Measurements from ENCODE around the gene SLC22A2.

GRCh38 chr6:159783717-159784192 is 5.6 kb downstream of the TCP1 start:
- RRBS: no CpG with 5 or more reads among the region's 4 CpGs

GRCh38 chr6:159799786-159800094 is 336 bp upstream of the PNLDC1 start:
- RRBS: no CpG with 5 or more reads among the region's 9 CpGs

DNA sequence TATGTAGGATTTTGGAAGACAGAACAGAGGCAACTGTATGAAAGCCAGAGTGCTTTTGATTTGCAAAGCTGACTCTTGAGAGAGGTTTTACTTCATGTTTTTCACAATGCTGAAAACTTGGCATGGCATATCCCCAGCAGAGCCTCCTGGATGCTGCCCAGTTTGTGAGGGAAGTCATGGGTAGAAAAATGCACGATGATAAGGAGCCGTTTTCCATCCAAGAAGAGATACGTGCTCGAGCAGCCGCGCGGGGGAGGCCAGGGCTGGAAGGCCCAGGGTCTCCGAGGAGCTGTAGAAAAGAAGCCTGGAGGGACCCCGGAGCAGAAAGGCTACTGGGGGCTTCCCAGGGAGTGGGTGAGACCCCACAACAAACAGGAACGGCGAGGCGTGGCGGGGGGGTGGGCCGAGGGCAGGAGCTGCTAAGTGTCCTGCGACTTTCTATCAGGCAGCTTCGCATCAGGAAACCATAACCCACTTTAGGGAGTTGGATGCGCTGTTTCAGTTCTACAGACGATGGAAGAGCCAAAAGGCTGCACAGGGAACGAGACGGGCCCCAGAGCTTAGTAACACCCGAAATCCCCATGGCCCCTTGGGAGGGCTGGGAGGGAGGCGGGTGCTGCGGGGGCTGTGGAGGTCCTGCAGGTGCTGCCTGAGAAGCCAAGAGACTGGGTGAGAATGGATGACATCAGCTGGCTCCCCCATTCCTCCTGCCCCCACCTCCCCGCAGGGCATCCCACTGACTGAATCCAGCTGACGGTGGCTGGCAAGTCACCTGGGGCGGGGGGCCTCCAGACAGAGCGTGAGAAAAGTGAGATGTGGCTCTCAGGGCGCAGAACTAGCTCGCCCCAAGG is 36.5 kb downstream of the PNLDC1 start:
- RRBS: no CpG with 5 or more reads among the region's 29 CpGs

DNA sequence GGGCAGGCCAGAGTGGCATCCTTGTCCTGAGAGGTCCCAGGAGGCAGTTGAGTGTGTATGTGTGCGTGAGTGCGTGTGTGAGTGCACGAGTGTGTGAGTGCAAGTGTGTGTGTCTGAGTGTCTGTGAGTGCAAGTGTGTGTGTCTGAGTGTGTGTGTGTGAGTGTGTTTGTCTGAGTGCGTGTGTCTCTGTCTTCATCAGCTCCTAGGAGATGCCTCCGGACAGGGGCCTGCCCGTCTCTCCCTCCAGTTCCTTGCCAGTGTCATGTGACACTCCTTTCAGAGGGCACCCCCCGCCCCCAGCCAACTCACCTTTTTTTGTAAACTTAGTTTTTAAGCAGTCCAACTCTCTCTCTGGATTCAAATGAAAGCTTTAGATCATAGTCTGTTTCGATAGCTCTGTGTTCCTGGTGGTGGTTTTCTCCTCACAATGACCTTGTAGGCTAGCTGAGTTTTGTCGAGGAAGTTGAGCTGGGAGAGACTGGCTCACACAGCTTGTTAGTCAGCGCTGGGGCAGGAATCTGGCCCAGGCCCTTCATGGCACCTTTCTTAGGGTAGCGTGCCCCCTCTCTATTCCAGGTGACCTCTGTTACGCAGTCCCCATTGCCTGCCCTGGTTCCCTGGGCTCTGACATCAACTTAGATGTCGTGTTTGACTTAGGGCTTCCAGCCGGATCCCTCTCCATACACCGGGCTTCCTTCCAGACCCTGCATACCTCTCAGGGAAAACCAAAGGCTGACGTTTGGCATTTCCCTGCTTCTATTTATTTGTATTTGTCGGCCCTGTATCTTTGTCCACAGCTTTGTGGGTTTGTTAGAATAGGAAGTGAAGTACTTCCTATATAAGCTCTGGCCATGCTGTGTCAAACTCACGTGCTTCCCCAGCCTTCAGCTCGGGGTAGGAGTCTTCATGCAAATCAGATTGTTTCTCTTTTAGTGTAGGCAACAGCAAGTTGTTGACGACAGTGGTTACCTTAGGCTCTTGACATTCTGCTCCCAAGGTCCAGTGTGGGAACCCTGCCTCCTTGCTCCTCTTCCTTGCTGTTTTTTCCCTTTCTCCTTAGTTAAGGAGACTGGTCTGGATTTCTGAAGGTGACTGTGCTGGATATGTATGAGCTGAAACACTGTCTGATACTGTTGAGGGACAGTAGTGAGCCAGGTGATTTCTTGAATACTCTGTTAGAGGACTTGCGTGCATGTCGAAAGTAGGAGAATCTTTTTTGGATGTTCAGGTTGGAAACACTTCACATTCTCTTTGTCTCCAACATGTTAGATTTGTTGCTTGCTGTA is 12.8 kb downstream of the IGF2R start:
- RRBS: no CpG with 5 or more reads among the region's 22 CpGs

DNA sequence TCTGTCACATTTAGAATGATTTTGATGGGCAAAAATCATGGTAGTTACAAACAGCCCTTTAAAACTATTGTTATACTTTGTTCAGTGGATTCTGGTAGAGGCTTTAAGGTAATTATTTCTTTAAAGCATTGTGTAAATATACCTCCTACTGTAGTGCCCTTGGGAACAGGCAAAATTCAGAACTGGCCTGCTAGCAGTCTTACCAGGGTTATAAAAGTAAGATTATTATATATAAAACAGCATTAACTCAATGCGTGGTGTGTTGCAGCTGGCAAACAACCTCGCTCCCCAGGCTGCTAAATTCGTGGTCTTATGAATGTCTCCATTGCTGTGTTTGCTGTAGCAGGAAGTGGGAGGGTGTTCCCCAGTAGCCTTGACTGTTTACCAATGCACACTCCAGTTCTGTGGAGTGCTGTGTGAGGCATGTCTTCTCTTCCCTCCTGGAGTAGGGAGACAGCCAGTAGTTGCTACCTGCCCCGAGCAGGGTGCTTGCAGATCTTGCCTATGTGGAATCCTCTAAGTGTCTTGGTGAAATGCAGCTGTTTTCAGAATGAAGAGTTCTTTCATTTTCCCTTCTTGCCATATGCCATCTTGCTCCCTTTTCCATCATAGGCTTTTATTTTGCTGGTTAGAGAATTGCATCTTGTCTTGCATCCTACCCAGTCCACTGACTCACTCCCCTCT is 45.3 kb downstream of the IGF2R start:
- RRBS: no CpG with 5 or more reads among the region's 4 CpGs

GRCh38 chr6:160027086-160027520 is 58.2 kb downstream of the IGF2R start:
- RRBS: over 99% methylated on average over 4 of the region's 11 CpGs

DNA sequence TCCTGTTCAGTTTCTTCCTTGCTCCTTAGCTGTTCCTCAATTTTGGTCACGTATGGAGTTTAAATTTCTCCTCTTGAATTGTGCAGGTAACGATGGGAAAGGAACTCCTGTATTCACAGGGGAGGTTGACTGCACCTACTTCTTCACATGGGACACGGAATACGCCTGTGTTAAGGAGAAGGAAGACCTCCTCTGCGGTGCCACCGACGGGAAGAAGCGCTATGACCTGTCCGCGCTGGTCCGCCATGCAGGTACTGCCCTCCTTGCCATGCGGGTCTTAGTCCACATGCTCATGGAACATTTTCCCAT is 71.5 kb downstream of the IGF2R start:
- RRBS: no CpG with 5 or more reads among the region's 12 CpGs

DNA sequence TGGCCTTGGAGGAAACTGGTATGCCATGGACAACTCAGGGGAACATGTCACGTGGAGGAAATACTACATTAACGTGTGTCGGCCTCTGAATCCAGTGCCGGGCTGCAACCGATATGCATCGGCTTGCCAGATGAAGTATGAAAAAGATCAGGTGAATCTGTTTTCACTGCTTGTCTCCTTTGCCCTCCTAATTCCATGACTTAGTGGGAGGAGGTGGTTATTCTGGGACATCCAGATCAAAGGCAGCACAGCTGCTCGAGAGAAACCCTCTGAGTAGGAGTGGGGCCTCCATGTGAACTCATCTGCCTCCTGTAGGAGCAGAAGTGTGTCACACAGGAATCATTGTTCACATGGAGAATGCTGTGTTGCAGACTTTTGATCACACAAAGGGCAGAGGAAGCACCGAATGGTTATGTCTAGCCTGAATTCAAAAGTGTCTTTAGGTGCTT is 73.2 kb upstream of the SLC22A1 start:
- RRBS: no CpG with 5 or more reads among the region's 8 CpGs

GRCh38 chr6:160079191-160080242 is 42.1 kb upstream of the SLC22A1 start:
- RRBS: 97% methylated on average over 3 of the region's 37 CpGs

GRCh38 chr6:160102434-160102746 is 19.2 kb upstream of the SLC22A1 start:
- RRBS: no CpG with 5 or more reads among the region's 14 CpGs

- RRBS: no CpG with 5 or more reads among the region's 10 CpGs
Observed at GRCh38 chr6:160123888-160124792, 2.5 kb downstream of the SLC22A1 start.

DNA sequence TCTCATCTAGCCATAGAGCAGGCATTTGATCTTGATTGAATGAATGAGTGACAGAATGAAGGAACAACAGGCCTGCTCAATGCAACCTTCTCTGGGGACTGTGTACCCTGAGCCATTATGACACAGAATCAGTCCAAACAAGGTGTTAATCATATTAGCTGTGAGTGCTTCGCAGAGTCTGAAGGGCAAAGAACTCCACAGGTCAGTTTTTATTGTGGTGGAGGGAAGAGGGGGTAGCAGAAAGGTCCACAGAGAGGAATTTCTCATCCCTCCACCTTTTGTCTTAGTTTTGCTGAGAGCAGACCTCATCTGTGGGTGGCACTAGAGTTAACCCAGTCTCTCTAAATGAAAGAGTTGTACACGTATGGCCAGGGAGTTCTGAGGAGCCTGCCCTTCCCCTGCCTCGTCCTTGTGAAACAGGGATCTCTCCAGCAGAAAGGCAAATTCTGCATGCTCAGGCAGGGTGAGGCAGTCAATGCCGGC is 13.6 kb downstream of the SLC22A1 start:
- RRBS: no CpG with 5 or more reads among the region's 4 CpGs

GRCh38 chr6:160139449-160140190 is 18.0 kb downstream of the SLC22A1 start:
- RRBS: no CpG with 5 or more reads among the region's 17 CpGs

- RRBS: no CpG with 5 or more reads among the region's 20 CpGs
Observed at GRCh38 chr6:160258707-160259248, at the start of gene SLC22A2. Gene SLC22A2 (minus strand): TSS chr6:160258821.

GRCh38 chr6:160299510-160299875 is 40.9 kb upstream of the SLC22A2 start:
- RRBS: no CpG with 5 or more reads among the region's 10 CpGs

DNA sequence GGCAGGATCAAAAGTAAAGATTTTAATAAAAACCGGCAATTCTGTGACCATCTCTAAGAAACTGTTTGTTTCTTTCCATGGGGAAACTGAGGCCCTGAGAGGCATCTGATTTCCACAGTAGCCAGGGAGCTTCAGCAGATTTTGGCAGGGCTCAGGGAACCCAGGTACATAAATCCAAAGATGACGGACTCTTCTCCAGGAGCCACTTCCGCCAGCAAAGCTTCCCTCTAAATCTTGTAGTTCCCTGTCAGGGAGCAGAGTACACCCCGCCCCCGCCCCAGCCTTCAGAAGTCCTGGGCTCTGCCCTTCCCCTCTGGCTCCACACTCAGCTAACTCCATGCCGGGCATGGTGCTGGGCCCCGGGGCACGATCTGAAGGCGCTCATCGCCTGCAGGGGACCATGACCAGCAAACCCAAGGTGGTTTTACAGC is 41.3 kb upstream of the SLC22A2 start:
- RRBS: no CpG with 5 or more reads among the region's 10 CpGs

DNA sequence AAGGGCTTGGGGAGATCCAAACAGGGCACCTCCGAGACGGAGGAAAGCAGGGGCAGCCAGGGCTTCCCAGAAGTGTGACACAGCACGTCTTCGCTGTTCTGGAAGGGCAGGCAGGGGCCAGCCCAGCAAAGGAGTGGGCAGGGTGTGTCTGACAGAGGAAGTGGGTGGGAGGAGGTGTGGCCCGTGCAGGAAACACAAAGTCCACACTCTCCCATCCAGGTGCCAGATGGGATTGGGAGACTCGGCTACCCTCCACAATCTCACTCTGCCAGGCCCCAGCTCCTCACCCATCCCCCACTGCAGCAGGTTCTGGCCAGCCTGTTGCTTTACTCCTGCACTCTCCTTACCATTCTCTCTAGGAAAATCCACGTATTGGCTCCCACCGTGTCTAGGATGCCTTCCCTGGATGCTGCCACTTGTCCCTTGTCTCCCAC is 41.8 kb upstream of the SLC22A2 start:
- RRBS: no CpG with 5 or more reads among the region's 8 CpGs

GRCh38 chr6:160386723-160387508 is 38.7 kb downstream of the SLC22A3 start:
- RRBS: no CpG with 5 or more reads among the region's 6 CpGs

DNA sequence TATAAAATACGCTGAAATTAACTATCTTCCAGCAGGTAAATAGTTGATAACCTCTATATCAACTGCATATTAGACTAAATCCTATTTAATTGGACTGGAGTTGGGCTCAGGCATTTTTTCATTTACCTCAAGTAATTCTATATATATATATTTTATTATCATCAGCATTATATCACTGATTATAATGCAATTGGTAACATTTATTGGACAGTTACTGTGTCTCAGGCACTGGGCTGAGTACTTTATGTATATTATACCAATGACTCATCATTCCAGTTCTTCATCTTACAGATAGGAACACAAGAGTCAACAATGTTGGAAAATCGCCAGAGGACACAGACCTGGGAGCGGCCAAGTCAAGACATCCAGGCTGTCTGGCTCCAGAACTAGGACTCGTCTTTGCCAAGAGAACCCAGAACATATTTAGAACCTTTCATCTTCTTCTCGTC is 43.1 kb downstream of the SLC22A3 start:
- RRBS: no CpG with 5 or more reads among the region's 5 CpGs

DNA sequence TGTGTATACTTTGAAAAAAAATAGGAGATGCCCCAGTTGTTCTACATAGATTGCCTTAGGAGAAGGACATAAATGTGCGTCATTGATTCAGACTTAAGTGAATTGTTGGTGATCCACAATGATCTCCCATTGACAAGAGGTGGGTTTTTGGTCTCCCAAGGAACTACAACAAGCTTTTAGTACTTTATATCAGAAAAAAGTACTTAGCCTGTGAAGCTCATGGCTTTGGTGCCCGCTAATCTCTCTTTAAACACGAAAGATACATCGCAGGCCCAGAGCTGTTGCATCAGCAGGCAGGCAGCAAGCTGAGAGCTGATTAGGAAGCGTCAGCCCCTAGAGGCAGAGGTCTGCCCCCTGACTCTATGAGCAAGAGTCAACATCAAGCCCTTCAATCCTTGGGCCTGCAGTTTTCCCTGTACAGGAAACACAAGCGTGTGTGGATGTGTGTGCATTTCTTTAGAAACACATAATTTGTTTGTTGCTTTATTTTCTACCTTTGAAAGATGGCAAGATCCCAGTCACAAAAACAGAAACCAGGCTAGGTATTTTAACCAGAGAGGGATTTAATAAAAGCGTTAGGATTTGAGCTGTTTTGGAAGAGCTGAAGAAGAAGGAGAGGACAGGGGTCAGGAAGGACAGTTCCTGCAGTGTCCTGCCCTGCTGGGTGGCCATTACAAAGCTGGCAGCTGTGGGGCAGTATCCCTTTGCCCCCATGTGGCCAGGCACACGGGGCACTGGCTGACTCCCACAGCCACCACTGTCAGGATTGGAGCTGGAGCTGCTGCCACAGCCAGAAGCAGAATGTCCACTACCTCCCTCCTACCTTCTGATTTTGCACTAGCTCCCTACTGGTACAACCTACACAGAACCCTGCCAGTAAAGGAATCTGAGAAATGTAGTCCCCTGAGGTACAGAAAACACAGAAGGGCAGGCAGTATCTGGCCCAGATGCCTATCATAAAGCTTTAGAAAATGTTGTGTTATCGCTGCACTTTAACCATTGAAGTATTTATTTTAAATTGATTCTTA is 46.3 kb downstream of the SLC22A3 start:
- RRBS: no CpG with 5 or more reads among the region's 9 CpGs